ENCODE measurements around the genes C16orf96, MGRN1, GLYR1, PPL, EEF2KMT and RBFOX1.

- RRBS, 2 experiments: no CpG with 5 or more reads among the region's 3 CpGs
Measured at GRCh38 chr16:4500290-4500618, 24.1 kb downstream of the HMOX2 start.

DNA sequence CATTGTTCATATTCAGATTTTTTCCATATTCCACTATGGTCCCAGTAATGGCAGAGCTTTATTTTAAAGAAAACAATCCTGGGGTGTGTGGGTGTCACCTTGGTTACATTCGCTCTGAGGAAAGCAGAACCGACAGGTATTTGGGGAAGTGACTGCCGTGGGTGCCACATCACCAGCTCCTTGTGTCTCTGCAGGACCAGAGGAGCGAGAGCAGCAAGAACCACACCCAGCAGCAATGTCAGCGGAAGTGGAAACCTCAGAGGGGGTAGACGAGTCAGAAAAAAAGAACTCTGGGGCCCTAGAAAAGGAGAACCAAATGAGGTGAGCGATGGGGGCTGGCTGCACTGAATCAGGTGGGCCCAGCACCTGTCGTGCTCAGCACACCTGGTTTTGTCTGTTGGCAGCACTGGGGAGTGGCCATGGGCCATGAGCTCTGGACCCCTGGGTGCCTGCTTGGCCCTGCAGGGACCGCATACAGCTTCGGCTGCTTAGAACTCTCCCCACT is 29.1 kb downstream of the HMOX2 start:
- RRBS, 2 experiments: no CpG with 5 or more reads among the region's 10 CpGs

DNA sequence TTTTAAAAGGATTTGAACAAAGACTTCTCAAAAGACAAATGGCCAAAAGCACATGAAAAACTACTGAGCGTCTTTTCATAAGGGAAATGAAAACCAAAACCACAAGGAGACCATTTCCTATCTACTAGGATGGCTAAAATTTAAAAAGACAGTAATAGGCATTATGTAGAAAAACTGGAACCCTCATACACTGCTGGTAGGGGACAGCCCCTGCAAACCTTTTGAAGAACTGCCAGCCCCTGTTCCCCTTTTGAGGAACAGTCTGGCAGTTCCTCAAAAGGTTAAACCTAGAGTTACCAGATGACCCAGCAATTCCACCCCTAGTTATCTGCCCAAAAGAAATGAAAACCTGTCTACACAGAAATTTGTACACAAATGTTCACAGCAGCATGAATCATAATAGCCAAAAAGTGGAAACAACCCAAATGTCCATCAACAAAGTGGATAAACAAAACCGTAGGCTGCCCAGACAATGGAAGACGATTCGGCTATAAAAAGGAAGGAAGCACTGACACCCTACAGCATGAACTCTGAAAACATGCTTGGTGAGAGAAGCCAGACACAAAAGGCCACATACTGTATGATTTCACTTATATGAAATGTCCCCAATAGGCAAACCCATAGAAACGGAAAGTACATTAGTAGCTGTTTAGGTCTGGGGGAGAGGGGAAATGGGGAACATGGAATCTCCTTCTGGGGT is 22.8 kb downstream of the CDIP1 start:
- RRBS, 2 experiments: no CpG with 5 or more reads among the region's 5 CpGs

DNA sequence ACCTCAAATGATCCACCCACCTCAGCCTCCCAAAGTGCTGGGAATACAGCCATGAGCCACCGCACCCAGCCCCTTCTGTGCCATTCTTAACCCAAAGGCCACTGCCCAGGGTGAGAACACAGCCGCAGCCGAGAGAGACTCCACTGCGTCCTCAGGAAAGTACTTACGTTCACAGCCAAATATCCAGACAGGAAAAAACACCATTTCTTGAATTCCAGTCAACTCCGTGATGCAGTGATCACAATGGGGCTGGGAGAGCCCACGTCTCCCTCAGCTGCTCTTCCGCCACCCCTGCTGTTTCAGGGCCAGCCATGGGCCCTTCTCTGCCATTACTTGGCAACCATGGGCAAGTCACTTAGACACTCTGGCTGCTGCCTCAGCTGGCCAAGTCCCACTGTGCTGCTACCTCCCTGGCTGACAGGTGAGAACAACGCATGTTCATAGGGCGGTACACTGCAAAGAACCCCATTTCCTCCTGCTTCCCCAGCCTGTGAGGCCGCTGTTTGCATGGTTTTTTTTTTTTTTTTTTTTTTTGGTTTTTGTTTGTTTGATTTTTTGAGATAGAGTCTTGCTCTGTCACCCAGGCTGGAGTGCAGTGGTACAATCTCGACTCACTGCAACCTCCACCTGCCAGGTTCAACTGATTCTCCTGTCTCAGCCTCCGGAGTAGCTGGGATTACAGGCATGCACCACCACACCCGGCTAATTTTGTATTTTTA is 4.2 kb downstream of the CDIP1 start:
- RRBS, 2 experiments: no CpG with 5 or more reads among the region's 14 CpGs

- RRBS, 2 experiments: no CpG with 5 or more reads among the region's 16 CpGs
Measured at GRCh38 chr16:4556037-4556746, at the start of gene C16orf96. TSS of gene C16orf96 (plus strand) at chr16:4556340.

DNA sequence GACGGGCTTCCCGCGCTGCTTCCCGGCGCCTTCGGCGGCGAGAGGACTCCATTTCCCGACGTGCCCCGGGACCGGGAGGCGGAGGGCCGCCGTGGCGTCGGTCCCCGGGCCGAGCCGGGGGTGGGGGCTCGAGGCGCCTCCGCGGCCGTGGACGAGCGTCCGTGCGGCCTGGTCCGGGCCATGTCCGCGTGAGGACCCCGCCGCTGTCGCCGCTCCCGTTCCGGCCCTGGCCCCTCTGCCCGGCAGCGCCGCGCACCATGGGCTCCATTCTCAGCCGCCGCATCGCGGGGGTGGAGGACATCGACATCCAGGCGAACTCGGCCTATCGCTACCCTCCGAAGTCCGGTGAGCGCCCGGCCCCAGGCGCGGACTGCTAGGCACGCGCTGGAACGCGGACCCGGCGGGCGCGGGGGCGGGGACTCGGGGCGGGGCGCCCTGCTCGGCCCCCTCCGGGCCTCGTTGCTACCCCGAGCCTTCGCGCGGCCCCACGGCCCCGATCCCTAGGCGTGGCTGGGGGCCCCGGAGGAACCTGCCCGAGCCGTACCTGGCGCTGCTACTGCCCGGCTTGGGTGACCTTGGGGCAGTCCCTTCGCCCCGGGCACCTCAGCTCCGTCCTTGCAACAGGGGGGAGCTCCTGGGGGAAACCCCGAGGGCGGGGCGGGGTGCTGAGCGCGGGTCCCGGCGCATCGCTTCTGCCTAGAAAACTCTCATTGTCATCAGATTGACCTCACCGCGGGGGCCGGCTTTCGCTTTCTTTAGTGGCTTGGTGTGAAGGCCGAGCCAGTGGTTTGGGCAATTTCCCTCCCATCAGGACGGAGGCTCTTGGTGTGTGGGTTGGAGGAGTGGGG is at the start of gene MGRN1:
Gene MGRN1 (plus strand): TSS at position 123 of the 848 bp plus-strand sequence.
- RRBS, 2 experiments: 1 to 4% methylated on average over 82 of the region's 100 CpGs

GRCh38 chr16:4670932-4671850 is 22.2 kb upstream of the NUDT16L1 start:
- RRBS, 2 experiments: no CpG with 5 or more reads among the region's 14 CpGs

GRCh38 chr16:4701380-4701829 is 8.0 kb downstream of the NUDT16L1 start:
- RRBS, 2 experiments: no CpG with 5 or more reads among the region's 19 CpGs

DNA sequence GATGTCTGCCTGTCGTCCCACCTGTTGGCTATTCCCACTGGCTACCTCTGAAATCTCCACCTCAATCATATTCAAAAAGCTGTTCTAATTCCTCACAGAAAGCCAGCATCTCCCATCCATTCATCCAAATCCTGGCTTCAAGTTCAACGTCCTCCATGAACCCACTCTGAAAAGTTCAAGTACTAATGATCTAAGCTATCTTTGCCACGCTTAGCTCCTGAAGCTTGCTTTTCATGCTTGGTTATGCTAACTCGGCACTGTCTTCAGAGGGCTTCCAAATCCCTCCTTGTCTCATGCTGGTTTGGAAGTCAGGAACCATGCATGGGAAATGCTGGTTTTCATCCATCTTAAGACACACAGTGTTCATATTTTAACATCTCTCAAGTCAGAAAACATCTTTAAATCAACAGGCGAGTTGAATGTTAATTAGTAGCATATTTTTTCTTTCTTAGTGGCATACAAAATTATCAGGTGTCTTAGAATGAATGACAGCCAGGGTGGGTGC is 9.0 kb downstream of the ANKS3 start:
- RRBS, 2 experiments: no CpG with 5 or more reads among the region's 5 CpGs

GRCh38 chr16:4733624-4733991 is 463 bp downstream of the ANKS3 start:
- RRBS, 2 experiments: 1 to 3% methylated on average over 8 to 10 of the region's 18 CpGs

- RRBS, 2 experiments: 1 to 5% methylated on average over 15 of the region's 48 CpGs
Measured at GRCh38 chr16:4768520-4769243, 1.7 kb upstream of the ZNF500 start.

- RRBS, 2 experiments: under 1 to 4% methylated on average over 55 of the region's 66 CpGs
Measured at GRCh38 chr16:4847159-4847574, at the start of gene GLYR1. TSS of gene GLYR1 (minus strand) at chr16:4847288.

- RRBS, 2 experiments: no CpG with 5 or more reads among the region's 4 CpGs
Measured at GRCh38 chr16:4882333-4882763, 35.1 kb downstream of the UBN1 start.

DNA sequence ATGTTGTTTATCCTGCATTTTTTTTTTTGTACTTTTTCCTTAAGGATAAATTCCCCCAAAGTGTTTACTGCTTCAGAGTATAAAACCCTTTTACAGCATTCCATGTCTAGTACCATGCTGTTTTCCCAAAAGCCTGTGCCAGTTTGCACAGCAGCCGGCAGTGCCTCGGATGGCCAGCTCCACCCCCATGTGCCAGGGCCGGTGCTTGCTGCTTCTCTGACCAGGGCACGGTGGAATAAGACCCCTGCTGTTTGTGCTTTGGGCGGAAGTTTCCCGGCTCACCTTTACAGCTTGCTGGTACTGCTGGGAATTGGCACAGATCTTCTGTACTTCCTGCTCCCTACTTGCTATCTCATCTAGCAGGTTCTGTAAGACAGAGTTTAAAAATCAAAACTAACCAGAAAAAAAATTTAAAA is 41.4 kb downstream of the UBN1 start:
- RRBS, 2 experiments: 58 to 64% methylated on average over 6 of the region's 6 CpGs

DNA sequence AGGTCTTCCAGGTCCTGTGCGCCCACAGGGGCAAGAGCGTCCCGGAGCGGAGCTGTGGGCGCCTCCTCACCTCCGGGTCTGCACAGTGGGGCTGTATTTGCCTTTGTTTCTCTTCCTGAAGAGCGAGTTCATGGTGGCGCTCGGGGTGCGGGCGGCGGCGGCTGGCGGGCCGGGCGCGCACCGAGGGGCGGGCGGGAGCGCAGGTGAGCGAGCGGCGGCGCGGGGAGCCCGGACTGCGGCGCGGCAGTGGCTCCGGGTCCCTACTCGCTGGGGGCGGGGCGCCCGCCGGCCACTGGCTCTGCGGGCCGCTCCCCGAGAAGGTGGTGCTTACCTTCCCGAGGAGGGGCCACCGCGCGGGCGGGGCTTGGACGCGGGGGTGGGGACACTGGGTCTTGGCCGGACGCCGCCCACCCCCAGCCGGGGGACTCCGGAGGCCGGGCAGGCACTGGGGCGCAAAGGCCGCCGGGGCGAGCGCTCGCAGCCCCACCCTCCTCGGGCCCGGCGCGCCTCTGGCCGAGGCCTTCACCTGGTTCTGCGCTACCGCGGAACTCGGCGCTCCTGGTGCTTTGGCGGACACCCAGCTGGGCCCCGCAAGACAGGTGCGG is at the start of gene PPL:
Gene PPL (minus strand): TSS at position 235 of the 605 bp plus-strand sequence.
- RRBS, 2 experiments: 2 to 4% methylated on average over 30 to 37 of the region's 71 CpGs

- RRBS, 2 experiments: no CpG with 5 or more reads among the region's 2 CpGs
Measured at GRCh38 chr16:4976222-4976490, 18.0 kb downstream of the SEC14L5 start.

- RRBS, 2 experiments: 3% methylated on average over 2 of the region's 81 CpGs
Measured at GRCh38 chr16:5097439-5098344, at the start of gene EEF2KMT. TSS of gene EEF2KMT (minus strand) at chr16:5097795.

DNA sequence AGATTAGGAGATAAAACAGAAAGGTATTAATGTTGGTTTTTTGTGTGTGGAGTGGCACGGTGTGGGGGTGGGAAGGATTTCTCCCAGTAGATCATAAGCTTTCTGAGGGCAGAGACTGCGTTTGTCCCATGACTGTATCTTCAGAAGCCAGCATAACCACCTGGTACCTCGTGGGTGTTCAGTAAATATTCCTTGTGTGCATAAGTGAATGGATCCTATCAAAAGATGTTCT is 237.9 kb upstream of the EEF2KMT start:
- RRBS, 2 experiments: no CpG with 5 or more reads among the region's 3 CpGs

- RRBS, 2 experiments: 64 to 67% methylated on average over 8 of the region's 58 CpGs
Measured at GRCh38 chr16:6018867-6019476, at the start of gene RBFOX1. TSS of gene RBFOX1 (plus strand) at chr16:6019024.

Measured in Panc1 (cell line).